Measurements from ENCODE around the genes B4GALT6 and RNF138.

GRCh38 chr18:31500119-31500851, 2.3 kb downstream of the DSG2 start:
- PRO-cap, 7 experiments: no peak in any of the 7 experiments
- RAMPAGE, long total RNA, 2 experiments: no peak in any of the 2 experiments

DNA sequence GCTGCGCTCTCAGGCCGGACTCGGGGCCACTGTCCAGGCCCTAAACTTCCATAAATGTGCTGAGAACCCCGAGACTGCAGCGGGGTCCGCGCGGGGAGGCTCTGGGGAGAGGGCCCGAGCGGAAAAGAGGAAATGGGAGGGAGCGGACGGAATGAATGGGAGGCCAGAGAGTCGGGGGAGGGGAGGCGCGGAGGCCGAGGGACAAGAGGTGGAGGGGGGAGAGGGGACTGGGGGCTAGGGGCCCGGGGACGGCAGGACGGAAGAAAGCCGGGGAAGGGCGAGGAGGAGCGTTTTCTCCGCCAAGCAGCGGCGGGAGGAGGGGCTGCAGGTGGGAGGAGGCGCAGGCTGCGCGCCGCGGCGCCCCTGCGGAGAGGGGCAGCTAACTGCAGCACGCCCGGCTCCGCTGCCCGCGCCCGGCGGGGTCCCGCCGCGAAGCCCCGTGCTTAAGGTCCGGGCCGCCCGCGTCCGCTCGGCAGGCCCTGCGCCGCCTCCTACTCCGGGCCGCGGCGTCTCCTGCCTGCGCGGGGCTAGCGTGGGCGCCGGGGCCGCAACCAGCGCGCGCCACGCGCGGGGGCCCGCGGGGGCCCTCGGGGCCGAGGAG, at the start of gene B4GALT6:
B4GALT6 (minus strand) TSS at position 129 of the 601 bp plus-strand sequence.
- PRO-cap, 7 experiments: peak in 5 of 7 experiments; most common plus-strand start position 227 of the sequence (in 4); most common minus-strand start position 266 of the sequence (in 1)
- RAMPAGE, long total RNA, 2 experiments: no peak in any of the 2 experiments

DNA sequence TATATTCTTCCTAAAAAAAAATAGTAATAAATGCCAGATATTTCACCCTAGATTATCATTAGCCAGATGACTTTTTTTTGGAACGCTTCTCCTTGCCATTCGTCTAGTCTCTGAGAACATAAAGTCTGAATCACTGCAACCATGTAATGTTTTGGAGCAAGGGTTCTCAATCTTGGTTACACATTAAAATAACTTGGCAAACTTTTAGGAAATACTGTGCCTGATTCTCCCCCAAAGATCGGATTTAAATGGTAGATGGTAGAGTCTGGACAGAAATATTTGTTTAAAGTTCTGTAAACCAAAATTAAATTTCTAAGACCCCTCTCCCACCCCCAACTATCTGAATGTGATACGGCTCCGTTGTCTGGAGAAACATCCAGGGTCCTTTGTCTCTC, 21.0 kb downstream of the SLC25A52 start:
- PRO-cap, 7 experiments: no peak in any of the 7 experiments
- RAMPAGE, long total RNA, 2 experiments: no peak in any of the 2 experiments

DNA sequence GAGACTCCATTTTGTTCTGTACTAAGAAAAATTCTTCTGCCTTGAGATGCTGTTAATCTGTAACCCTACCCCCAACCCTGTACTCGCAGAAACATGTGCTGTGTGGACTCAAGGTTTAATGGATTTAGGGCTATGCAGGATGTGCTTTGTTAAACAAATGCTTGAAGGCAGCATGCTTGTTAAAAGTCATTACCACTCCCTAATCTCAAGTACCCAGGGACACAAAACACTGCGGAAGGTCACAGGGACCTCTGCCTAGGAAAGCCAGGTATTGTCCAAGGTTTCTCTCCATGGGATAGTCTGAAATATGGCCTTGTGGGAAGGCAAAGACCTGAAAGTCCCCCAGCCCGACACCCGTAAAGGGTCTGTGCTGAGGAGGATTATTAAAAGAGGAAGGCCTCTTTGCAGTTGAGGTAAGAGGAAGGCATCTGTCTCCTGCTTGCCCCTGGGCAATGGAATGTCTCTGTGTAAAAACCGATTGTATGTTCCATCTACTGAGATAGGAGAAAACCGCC, 49.9 kb upstream of the SLC25A52 start:
- PRO-cap, 7 experiments: no peak in any of the 7 experiments
- RAMPAGE, long total RNA, 2 experiments: no peak in any of the 2 experiments

DNA sequence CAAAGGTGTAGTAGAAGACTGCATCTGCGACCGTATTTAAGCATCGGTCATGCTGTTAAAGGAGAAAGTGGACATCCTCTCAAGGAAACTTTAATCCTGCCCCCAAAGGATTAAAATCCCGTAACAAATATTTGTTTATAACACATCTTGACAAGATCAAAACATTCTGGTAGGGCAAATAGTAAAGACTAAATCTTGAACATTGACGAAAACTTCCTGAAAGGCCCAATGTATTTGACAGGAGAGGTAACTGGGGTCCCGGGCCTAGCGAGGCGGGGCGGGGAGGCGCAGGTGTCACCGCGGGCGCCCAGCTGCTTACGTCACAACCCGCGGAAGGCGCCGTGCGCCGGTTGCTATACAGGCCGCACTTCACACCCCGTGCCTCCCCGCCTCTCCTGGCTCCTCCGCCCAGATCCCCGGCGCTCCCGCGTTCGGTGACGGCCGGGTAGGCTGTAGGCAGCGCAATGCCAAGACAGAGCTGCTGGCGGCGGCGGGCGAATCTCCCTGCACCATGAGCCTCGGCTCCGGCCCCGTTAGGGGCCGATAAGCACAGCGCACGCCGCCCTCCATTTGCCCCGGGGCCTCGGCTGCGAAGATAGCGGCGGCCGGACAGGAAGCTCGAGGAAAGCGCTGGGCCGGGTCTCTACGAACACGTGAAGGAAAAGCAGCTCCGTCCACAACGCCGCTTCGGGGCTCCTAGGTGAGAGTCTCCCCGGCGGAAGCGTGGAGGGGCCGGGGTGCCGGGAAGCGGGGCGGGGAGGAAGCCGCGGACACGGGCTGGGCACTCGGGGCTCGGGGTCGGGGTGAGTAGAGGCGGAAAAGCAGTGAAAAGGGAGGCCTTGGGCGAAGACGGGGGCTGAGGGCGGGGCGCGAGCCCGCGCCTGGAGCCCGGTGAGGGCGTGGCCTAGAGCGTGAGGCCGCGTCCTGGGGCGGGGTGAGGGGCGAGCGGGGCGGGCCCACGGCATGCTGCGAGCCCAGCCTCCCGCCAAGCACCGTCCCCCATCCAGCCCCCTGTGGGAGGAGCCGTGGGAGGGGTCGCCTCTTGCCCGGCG, at the start of gene RNF138:
RNF138 (plus strand) TSS at position 339 of the 1,052 bp plus-strand sequence.
- PRO-cap, 7 experiments: peak in 7 of 7 experiments; most common plus-strand start position 430 of the sequence (in 5); most common minus-strand start position 858 of the sequence (in 5)
- RAMPAGE, long total RNA, 2 experiments: start-site peak on the plus strand in 1 of 2 experiments, centred at position 427 of the sequence, 22 reads per replicate

GRCh38 chr18:32470033-32470574, 578 bp downstream of the GAREM1 start:
- PRO-cap, 7 experiments: peak in 7 of 7 experiments; most common plus-strand start chr18:32470211 (in 3); most common minus-strand start chr18:32470519 (in 6)
- RAMPAGE, long total RNA, 2 experiments: no peak in any of the 2 experiments

GRCh38 chr18:32737702-32738109, 35.1 kb downstream of the KLHL14 start:
- PRO-cap, 7 experiments: no peak in any of the 7 experiments
- RAMPAGE, long total RNA, 2 experiments: no peak in any of the 2 experiments

- PRO-cap, 7 experiments: no peak in any of the 7 experiments
- RAMPAGE, long total RNA, 2 experiments: no peak in any of the 2 experiments
Measured at GRCh38 chr18:32772431-32772828, 393 bp downstream of the KLHL14 start.

DNA sequence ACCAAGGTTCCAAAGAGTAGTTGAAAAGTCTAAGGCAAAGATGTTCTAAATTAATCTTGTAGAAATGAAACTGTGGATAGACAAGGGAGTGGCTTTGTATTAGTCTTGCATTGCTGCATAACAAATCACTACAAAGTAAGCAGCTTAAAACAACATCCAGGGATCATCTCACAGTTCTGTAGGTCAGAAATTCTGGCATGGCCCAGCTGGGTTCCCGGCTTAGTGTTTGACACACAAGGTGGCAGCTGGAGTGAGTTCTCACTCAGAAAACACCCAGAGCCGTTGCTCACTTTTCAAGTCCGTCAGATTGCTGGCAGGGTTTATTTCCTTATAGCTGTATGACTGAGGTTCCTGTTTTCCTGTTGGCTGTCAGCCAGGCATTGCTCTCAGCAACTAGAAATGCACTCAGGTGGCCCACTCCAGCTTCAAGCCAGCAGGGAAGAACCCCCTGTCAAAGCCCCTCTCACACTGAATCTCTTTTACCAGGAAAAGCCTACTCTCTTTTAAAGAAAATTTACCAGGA, 324.2 kb downstream of the CCDC178 start:
- PRO-cap, 7 experiments: no peak in any of the 7 experiments
- RAMPAGE, long total RNA, 2 experiments: no peak in any of the 2 experiments

DNA sequence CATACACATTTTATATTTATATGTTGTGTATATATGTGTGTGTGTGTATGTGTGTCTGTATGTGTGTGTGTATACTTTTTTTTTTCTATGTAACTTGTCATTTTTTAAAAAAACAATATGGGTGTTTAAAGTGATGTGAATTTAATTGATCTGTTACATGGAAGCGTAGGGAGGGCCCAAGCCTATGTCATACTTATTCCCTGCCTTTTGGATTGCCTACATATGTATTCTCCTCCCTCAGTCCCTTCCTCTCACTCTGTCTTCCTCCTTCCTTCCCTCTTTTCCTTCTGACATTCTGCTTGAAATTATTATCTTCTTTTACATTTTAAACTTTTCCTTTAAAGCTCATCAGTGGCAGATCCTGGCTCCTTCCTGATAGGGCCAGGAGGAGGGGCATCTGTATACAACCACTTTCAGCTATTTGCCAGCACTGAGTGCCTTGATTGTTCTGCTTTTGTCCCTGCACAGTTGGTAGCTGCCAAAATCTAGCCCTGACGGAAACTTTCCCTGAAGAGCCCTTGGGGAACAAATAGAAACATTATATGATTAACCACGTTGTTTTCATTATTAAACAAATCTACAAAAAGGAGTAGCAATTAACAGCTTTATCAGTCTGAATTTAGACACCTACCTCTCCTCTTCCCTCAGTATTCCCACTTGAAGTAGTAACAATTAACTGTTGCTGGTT, 7.0 kb downstream of the ASXL3 start:
- PRO-cap, 7 experiments: no peak in any of the 7 experiments
- RAMPAGE, long total RNA, 2 experiments: no peak in any of the 2 experiments

DNA sequence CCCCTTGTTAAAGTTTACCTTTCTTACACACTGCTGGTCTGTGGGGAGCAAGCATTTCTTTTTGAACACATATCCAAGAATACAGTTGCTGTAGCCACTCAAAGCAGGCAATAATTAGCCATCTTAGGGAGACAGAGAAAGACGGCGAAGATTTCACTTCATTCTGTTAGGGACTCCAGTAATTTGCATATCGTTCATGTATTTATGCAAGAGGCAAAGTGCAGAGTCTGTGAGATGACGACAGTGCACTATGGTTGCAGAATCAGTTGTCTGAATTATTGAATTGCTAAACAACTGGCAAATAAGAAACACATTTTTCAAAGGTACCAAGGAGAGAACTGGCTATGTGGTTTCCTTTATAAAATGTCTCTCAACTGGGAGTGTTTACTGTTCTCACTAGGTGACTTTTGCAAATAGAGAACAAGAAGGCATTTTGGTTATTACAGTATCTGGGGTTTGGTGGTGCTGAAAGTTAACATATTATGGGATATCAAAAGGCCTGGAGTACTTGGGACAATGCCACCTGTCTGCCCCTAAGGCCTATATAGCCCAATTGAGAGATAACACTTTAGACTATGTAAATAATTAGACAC, 103.2 kb downstream of the NOL4 start:
- PRO-cap, 7 experiments: no peak in any of the 7 experiments
- RAMPAGE, long total RNA, 2 experiments: no peak in any of the 2 experiments

GRCh38 chr18:34817881-34818566, 107.9 kb downstream of the DTNA start:
- PRO-cap, 7 experiments: no peak in any of the 7 experiments
- RAMPAGE, long total RNA, 2 experiments: no peak in any of the 2 experiments

DNA sequence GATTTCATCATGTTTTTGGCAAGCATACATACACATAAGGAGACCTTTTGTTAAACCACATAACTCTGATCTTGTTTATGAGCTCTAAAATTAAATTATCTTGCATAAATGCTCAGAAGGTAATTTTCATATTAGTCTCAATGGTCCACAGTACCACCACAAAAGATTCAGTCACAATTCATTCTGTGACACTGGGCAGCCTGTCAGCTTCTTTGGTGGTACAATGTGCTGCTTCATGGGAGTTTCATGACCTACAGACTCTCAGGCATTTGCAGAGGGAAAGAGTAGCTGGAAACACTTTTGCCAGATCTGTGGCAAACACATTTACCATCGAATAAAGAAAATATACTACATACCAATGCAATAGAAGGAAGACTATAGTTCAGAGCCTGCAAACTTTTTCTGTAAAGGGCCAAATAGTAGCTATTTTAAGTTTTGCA, 51.3 kb upstream of the ZNF397 start:
- PRO-cap, 7 experiments: no peak in any of the 7 experiments
- RAMPAGE, long total RNA, 2 experiments: no peak in any of the 2 experiments

GRCh38 chr18:35334364-35335506, 9.5 kb downstream of the ZNF24 start:
- PRO-cap, 7 experiments: no peak in any of the 7 experiments
- RAMPAGE, long total RNA, 2 experiments: no peak in any of the 2 experiments

DNA sequence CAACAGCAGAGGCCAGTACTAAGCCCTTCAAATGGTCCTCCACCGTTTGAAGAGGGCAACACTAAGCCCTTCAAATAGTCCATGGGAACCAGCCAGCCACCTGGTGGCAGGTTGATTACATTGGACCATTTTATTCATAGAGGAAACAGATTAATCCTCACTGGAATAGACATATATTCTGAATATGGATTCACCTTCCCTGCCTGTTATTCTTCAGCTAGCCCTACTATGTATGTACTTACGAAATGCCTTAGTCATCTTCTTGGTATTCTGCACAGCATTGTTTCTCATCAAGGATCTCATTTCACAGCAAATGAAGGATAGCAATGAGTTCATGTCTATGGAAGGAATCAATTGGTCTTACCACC, 10.0 kb upstream of the ZNF396 start:
- PRO-cap, 7 experiments: no peak in any of the 7 experiments
- RAMPAGE, long total RNA, 2 experiments: no peak in any of the 2 experiments

DNA sequence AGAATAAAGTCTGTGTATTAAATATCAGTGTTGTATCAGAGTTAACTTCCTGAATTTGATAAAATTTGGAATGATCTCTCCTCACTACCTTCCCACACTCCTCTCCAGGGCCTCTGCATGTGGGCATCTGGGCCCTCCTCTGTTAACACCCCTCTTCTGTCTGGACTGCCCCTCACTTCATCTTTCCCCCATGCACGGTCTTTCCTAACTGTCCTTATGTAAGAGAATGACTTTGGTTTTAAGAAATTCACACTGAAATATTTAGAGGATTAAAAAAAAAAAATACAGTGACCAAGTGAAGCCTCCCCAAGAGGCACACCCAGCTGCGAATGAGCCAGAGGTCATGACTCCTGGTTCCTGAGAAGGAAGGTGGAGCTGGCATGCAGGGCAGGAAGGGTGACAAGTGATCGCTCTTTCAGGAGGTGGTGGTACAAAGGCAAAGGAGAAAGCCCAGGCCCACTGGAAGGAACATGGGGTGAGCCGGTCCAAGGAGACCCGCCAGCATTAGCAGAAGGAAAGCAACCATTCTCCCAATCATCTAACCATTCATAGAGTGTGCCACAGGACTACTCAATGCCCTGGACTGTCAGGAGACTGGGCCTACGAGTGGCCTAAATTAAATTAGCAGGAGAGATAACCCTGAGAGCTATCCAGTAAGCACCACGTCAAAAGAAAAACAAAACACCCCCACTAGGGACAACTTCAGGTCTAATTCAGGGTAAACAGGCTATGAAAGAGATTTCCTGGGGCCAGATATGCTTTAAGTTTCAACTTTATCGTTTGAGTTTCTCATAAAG, 7.8 kb downstream of the INO80C start:
- PRO-cap, 7 experiments: no peak in any of the 7 experiments
- RAMPAGE, long total RNA, 2 experiments: no peak in any of the 2 experiments

GRCh38 chr18:35512858-35513496, 15.2 kb upstream of the INO80C start:
- PRO-cap, 7 experiments: no peak in any of the 7 experiments
- RAMPAGE, long total RNA, 2 experiments: no peak in any of the 2 experiments

DNA sequence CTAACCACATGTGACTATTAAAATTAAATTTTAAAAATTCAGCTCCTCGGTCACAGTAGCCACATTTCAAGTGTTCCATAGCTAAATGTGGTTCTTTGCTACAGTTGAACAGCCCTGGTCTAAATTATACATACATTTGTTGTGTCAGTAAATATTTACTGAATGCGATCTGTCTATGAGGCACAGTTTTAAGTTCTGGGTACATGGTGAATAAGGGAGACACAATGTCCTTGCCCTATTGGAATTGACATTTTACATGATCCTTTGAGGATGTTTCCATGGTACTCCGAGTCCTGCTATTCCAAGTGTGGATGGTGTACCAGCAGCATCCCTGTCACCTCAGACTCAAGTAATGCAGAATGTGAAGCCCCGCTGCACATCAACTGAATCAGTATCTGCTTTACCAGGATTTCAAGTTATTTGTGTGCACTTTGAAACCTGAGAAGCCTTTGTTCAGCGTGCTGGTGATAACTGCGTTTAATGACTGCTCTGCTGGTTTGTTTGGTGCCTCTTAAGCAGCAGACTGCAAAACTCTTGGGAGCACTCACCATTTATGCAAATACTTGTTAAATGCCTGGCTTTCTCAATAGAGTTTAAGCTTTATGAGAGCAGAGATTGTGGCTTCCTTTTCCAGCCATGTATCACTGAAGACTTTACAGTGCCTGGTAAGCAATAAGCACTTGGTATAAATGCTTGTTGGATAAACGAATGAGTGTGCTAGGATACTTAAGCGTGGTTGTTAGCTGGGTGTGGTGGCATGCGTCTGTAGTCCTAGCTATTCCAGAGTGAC, 1.5 kb downstream of the GALNT1 start:
- PRO-cap, 7 experiments: no peak in any of the 7 experiments
- RAMPAGE, long total RNA, 2 experiments: no peak in any of the 2 experiments

DNA sequence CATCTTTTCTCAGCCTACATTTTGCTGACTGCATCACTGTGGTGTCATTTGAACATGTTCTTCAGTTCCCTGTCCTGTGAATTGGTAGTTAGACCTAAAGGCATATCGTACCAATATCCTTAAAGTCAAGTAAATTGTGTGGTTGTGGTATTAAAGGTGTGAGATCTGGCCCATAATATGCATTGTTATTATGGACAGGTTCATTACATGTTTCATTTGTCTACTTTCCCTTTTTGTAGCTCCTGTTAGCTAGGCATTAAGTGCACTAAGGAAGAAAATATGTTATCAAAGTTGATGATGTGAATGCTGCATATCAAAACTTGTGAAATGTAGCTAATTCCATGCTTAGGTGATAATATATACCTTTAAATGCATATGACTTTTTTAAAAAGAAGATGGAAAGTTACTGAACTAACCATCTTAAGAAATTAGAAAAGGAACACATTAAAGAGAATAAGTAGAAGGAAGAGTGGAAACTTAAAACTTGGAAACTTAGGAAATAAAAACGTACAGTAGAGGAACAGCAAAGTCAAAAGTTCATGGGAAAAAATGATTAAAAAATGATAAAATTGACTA, 86.3 kb downstream of the GALNT1 start:
- PRO-cap, 7 experiments: no peak in any of the 7 experiments
- RAMPAGE, long total RNA, 2 experiments: no peak in any of the 2 experiments

DNA sequence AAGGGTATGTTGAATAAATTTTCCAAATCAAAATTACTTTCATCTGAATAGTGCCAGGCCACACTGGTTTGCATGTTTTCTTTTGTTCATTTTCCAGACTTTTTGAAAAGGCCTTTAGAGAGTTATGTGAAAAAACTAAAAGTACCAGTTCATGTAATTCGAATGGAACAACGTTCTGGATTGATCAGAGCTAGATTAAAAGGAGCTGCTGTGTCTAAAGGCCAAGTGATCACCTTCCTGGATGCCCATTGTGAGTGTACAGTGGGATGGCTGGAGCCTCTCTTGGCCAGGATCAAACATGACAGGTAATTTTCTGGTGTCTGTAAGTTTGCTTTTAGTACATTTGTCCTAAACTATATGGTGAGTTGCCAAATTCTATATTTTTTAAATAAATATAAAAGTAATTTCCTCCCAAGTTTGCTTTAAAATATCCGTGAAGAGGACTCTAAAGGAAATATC, 101.8 kb downstream of the GALNT1 start:
- PRO-cap, 7 experiments: no peak in any of the 7 experiments
- RAMPAGE, long total RNA, 2 experiments: start-site peak on the plus strand in 1 of 2 experiments, centred at position 211 of the sequence, 29 reads per replicate